ENCODE data around the gene F11.

- PRO-cap: no peak
These were observed at the start of gene F11 for GRCh38 chr4:186265624-186266320. Gene F11, plus strand, starts transcription at chr4:186266189.

GRCh38 chr4:186666039-186666827, 57.4 kb downstream of the FAT1 start:
- PRO-cap: no peak

- PRO-cap: no peak
These were observed 14.9 kb downstream of the FAT1 start for GRCh38 chr4:186708595-186709275.

- PRO-cap: no peak
These were observed 746 bp downstream of the FAT1 start for GRCh38 chr4:186722764-186723456.

DNA sequence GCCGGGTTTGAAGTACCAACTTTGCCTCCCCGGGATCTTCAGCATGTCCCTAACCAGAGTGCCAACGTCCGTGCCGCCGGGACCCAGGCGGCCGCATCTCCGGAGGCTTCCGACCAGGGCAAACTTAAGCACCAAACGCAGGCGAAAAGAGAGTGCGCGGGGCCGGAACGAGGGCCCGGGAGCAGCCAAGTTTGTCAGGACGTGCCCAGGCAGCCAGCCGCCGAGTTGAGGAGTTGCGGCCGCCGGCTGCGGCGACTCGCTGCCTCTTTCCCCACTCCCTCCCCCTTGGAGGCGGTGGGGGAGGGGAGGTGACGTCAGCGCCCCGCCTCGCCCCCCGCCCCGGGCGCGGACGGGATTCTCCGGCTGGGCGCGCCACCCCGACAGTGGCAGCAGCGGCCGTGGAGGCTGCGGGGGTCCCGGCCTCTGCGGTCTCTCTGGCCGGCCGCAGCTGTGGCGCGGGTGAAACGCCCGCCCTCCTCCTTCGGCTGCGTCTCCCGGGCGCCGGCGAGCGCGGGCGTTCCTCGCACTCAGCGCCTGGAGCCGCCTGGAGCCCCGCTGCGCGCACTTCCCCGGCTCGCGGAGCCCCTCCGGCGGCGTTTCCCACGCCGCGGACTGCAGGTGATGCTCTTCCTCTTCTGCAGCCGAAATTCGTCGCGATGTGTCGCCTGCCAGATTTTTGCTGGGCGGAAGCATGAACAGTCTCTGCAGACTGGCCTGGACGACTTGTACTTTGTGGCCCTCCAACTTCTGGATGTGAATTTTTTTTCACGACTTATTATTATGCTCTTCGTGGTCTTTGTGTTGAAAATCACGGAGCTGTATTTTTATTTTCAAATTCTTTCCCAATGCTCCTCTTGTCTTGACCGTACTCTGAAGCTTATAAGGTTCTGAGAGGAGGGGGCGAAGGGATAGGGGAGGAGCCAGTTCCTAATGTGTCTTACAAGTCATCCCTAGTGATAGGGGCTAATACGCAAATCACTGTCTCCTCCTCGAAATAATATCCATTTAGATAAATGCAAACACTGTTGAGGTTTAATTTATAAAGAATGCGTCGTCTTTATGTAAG, 3.1 kb upstream of the FAT1 start:
- PRO-cap: bidirectional peak, plus-strand start at position 383 of the sequence, minus-strand start at position 287 of the sequence

- PRO-cap: no peak
These were observed 31.4 kb upstream of the FAT1 start for GRCh38 chr4:186754725-186755723.

DNA sequence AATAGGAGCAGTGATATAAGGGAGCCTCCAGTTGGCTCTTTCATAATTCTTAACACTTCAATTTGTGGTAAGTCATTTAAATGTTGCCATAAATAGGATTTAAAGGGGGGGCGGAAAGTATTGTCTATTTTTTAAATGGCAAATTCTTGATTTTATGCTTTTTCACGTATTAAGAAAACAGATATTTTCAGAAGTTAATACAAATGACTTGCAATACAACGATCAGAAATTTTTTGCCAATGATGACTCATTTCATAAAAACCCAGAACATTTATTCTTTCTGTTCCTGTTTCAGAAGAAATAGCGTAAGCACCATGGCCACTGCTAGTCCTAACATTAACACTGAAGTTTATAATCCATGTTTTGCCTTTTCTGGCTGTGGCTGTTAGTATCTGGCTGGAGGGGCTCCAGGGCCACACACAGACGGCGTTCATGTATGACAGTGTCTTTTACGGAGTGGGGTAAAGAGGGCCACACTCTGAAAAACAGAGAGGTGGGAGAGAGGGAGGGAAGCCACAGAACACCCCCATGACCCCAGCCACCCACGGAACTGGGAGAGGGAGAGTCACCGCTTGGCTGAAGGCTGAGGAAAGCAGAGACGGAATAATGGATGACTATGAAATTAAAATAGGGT, 115.9 kb upstream of the FAT1 start:
- PRO-cap: no peak

DNA sequence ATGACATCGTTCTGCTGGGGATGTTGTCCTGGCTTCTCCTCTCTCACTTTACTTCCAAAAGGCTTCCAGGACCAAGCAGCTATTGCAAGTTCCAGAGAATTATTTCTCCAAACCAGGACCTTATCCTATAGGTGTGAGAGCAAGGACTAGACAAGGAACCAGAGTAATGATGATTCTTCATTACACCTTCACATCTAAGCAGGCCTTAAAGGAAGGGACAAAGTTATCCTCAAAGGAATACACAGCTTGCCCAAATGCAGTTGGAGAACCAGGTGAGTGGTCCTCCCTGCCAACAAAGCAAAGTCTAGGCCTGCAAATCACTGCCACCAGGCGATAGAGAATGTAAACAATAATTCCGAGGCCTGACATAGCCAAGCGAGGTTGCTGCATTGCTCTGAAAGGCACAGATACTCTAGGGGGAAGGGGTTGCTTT, 178.1 kb upstream of the FAT1 start:
- PRO-cap: no peak

GRCh38 chr4:186919233-186919992, 195.8 kb upstream of the FAT1 start:
- PRO-cap: no peak

- PRO-cap: no peak
These were observed 517.9 kb upstream of the FAT1 start for GRCh38 chr4:187241628-187241949.

DNA sequence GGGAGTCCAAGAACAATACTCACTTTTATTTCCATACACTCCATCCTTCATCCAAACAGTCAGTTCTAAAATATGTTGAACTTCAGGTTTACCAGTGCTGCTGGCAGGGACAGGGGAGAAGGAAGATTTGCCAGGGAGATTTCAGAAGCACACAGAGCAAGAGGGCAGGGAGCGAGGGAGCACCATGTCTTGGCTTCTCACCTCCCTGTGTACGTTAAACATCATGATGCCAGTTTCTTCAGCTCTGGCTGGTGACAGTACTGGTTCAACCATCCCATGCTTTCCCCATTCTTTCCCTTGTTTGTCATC, 631.1 kb upstream of the FAT1 start:
- PRO-cap: no peak

- PRO-cap: no peak
These were observed 180.8 kb upstream of the ZFP42 start for GRCh38 chr4:187814484-187815437.

DNA sequence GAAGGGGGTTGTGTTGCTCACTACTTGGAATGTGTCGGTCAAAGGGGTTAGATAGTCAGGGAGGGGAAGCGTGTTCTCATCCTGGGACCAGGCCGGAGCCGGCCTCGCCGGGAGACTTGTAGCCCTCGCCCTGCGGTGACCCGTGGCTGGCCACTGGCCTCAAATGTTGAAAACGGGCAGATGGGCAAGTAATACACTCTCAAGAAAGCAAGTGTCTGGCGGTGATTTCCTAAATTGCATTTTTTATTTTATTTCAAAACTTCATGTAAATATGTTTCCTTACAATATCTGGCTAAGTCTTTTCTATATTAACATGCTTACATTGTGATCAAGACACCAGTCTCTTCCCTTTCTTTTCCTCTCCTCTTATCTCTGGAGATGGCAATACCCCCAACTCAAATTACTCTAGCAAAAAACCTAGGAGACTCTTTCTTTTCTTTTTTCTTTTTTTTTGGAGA, 336 bp downstream of the ZFP42 start:
- PRO-cap: no peak

- PRO-cap: no peak
These were observed 862.7 kb downstream of the TRIML1 start for GRCh38 chr4:189001791-189002479.

GRCh38 chr4:189810074-189810734, 130.5 kb upstream of the FRG1 start:
- PRO-cap: no peak

GRCh38 chr4:190014727-190015287, 12.2 kb downstream of the FRG2 start:
- PRO-cap: no peak

DNA sequence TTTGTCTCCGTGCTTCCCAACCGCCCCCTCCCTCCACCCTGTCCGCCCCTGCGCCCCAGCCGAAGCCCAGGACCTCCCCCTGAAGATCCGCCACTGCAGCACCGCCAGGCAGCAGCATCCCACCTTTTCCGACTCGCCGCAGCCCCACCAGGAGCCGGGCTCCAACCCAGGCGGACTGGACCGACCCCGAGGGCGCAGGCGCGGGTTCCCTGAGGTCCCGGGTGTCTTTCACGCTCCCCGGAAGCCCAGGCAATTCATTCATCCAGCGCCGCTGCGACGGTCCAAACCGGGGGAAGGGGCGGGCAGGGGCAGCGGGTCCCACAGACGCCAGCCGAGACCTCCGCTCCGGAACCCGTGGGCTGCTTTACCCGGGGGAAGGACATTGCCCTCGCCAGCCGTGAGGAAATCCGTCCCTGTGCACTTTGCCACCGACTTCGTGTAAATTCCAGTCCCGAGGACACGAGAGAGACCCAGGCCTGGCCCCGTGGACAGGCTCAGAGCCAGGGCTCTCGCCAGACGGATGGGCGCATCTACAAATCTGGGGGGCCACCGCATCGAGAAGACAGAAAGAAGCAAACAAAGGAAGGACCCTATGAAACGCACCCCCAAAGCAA, 11.7 kb downstream of the FRG2 start:
- PRO-cap: no peak

DNA sequence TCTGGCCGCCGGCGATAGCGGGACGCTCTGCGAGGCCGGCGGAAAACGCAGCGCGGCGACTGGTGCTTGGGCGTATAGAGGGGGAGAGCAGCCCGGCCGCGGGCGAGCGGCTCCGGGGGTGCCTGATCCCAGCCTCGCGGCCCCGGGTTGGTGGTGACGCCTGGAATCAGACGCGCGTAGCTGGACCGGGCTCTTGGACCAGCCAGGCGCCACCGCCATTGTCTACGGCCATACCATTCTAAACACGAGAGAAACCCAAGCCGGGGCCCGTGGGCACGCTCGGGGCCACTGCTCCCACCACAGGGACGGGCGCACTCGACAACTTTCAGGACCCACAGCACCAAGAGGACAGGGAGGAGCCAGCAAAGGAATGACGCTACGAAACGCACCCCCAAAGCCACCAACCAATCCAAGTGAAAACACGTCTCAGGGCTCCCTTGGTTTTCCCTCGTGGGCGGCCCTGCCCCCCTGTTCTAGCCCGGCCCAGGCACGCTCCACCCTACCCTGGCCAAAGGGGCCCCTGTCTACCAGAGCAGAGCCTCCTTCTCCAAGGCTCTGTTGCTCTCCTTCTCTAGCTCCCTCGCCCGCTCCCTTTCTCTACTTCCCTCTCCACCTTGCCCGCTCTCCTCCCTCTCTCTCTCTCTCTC, 7.8 kb downstream of the FRG2 start:
- PRO-cap: no peak